HT-29 (cell line): Measurements from ENCODE around the gene LSM2.

GRCh38 chr6:31792562-31793140 lies 2.9 kb downstream of the VARS1 start:
- RAMPAGE, long total RNA, result no peak

GRCh38 chr6:31806371-31807255 lies at the start of gene LSM2:
Gene LSM2 (minus strand): TSS chr6:31806966.
- RAMPAGE, long total RNA, result start-site peak on the minus strand at chr6:31806791-31806879, 246 and 175 reads in 2 replicates

- RAMPAGE, long total RNA, result no peak
Observed at GRCh38 chr6:31821913-31822993, 5.3 kb upstream of the HSPA1B start.

DNA sequence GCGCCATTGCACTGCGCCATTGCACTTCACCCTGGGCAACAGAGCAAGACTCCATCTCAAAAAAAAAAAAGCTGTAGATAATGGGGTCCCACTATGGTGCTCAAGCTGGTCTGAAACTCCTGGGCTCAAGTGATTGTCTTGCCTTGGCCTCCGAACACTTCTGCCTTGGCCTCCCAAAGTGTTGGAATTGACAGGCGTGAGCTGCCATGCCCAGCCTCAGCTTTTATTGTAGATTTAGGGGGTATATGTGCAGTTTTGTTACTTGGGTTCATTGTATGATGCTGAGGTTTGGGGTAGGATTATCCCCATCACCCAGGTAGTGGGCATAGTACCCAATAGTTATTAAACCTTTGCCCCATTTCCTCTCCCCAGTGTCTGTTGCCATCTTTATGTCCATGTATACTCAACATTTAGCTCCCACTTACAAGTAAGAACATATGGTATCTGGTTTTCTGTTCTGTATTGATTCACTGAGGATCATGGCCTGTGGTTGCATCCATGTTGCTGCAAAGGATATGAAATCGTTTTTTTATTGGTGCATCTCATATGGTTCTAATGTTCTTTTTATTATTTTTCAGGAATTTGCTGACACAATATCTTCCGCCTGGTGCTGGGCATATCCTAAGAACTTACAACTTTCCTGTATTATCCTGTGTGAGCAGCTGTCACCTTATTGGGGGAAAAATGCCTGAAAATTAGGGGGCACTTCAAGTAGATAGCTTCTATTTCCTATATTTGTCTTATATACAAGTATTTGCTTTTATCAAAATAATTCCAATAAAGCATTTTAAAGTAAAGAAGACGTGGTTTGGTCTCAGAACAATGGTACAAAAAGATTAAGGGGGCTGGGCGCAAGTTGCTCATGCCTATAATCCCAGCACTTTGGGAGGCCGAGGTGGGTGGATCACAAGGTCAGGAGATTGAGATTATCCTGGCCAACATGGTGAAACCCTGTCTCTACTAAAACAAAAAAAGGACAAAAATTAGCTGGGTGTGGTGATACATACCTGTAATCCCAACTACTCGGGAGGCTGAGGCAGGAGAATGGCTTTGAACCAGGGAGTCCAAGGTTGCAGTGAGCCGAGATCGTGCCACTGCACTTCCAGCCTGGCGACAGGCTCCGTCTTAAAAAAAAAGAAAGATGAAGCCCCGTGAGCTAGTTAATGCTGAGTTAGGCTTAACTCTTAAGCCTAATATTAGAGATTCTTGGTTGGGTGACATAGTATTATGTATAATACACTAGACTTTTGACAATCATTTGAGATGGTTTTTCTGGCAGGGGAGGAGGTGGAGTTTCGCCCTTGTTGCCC lies 11.9 kb downstream of the HSPA1B start:
- RAMPAGE, long total RNA, result no peak

DNA sequence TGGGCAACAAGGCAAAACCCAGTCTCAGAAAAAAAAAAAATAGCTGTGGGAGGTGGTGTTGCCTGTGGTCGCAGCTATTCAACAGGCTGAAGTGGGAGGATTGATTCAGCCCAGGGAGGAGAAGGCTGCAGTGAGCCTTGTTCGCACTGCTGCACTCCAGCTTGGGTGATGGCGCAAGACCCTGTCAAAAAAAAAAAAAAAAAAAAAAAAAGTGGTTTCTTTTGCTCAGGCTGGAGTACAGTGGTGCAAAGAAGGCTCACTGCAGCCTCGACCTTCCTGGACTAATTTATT lies 5.5 kb upstream of the ZBTB12 start:
- RAMPAGE, long total RNA, result no peak

- RAMPAGE, long total RNA, result no peak
Observed at GRCh38 chr6:31949638-31950133, 3.8 kb downstream of the CFB start.

- RAMPAGE, long total RNA, result no peak
Observed at GRCh38 chr6:31951663-31952306, 5.9 kb downstream of the CFB start.

DNA sequence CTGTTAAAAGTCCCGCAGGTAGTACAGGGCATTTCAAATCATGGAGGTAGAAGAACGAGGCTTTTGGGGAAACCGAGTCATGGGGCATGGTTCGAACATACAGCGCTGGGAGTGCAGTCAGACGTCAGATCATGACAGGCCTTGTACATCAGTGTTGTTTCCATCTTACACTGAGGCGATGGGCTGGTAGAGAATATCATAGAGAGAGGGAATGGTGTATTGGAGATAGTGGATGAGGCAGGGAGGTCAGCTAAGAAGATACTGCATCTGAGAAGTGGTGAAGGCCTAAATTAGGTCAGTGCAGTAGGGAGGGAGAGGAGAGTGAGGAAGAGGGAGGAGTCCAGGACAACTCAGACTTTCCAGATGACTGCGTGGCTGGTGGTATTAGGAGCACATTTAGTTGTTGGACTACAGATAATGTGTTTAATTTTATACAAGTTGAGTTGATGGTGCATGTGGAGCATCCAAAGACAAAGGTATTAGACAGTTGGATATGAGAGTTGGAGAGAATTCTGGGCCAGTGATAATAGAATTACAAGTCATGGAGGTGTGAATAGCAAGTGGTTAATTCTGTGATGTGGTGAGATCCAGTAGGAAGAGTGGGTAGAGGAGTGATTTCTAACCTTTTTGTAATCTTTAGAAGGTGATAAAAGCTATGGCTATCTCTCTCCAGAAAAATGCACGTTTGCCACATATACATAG lies 890 bp downstream of the STK19 start:
- RAMPAGE, long total RNA, result no peak

- RAMPAGE, long total RNA, result no peak
Observed at GRCh38 chr6:32110267-32110498, 1.0 kb upstream of the TNXB start.

- RAMPAGE, long total RNA, result no peak
Observed at GRCh38 chr6:32113520-32114443, 4.6 kb upstream of the TNXB start.

- RAMPAGE, long total RNA, result no peak
Observed at GRCh38 chr6:32129242-32129684, 825 bp downstream of the FKBPL start.

- RAMPAGE, long total RNA, result no peak
Observed at GRCh38 chr6:32146105-32147161, 5.3 kb downstream of the PRRT1 start.

GRCh38 chr6:32185734-32186307 lies 1.8 kb upstream of the AGER start:
- RAMPAGE, long total RNA, result no peak

GRCh38 chr6:32190808-32191210 lies 807 bp upstream of the PBX2 start:
- RAMPAGE, long total RNA, result no peak

DNA sequence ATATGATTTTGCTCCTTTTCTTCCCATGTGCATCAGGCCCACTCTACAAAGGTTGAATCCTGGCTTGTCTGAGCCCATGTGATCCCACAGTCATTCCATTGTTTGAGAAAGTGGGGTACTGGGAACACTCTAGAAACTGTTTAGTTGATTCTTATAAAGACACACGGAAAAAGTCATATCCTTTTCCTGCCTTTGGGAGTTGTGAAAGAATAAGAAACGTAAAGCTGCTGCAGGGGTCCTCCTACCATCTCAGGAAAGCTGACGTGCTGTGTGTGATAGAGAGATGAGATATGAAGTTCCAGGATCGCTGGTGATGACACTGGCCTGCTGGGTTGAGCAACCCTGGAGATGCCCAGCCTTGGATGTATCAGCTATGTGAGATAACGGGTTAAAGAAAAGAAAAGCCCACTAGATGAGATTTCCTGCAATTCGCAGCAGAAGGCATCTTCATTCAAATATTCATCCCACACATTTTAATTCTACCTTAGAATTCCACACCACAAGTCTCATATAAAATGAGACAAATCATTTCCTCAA lies 21.4 kb upstream of the HLA-DRB5 start:
- RAMPAGE, long total RNA, result no peak

- RAMPAGE, long total RNA, result no peak
Observed at GRCh38 chr6:32609331-32610605, 20.1 kb upstream of the HLA-DRB1 start.

DNA sequence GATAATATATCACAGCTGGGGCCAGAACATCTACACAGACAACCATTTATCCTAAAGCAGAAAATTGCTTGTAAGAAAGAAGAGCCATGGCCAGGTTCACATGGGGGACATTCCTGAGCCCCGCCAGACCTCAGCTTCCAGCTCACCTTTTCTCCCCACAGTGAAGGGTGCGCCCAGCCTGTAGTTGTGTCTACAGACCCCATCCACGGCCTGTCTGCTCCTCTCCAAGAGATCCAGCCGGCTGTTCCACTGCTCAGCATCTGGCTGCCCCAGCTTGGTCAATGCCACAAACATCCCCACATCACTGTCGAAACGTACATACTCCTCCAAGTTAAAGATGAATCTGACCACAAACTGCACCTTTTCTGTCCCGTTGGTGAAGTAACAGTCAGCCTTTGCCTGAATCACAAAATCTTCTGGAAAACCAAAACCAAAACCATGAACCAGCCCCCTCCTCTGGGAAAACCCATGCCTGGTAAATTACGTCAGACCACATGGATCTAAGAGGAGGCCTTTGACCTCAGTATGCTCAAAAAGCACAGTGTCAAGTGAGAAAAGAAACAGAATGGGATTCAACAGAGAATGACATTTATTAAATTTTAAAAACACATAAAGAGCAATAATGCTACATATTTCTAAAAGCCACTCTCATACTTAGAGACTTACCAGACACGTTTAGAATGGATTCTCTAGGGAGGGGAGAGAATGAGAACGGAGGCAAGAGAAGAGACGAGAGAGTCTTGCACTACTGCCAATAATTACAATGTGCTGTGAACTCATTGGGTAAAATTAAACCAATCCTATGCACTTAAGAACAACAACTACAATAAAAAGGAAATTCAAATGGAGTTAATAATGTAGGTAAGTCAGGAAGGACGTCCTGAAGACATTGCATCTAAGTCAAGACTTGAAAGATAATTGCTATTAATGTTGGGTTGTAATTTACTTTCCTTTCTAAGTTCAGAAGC lies 1.6 kb downstream of the HLA-DOB start:
- RAMPAGE, long total RNA, result no peak

- RAMPAGE, long total RNA, result no peak
Observed at GRCh38 chr6:32866844-32867272, 12.9 kb downstream of the PSMB9 start.

GRCh38 chr6:32895089-32895381 lies 41.0 kb downstream of the PSMB9 start:
- RAMPAGE, long total RNA, result no peak

DNA sequence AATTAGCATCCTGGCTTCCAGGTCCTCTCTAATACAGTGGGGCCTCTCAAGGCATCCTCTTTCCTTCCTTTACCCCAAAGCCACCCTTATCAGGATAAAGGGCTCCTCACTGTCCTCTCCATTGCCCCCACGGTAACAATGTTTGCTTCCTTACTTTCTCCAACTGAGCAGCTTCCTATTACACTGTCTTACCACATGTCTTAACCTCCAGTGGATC lies 5.0 kb downstream of the HLA-DMB start:
- RAMPAGE, long total RNA, result no peak